AG09309 (cell line): ENCODE measurements around the genes KCTD12 and CLN5.

- RRBS: no CpG with 5 or more reads among the region's 4 CpGs
These were observed 308.0 kb downstream of the TBC1D4 start for GRCh38 chr13:75173877-75174396.

DNA sequence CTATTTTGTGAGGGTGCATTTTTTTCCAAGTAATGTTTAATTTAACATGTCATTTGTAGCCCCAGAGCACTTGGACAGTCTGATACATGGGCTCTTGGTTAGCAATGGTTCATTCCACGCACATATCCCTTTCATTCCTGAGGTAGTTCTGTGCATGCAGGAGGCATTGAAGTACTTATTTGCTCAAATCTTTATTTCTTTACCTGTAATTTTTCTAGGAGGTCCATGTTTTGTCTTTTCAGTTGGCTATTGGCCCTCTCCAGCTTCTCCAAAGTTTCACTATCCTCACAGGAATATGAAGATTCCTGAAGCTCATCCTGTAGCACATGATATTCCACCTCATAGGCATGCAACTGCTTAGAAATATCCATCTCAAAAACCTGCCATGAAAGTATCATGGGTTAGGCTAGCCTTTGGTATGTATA, 193.2 kb downstream of the TBC1D4 start:
- RRBS: no CpG with 5 or more reads among the region's 1 CpG

DNA sequence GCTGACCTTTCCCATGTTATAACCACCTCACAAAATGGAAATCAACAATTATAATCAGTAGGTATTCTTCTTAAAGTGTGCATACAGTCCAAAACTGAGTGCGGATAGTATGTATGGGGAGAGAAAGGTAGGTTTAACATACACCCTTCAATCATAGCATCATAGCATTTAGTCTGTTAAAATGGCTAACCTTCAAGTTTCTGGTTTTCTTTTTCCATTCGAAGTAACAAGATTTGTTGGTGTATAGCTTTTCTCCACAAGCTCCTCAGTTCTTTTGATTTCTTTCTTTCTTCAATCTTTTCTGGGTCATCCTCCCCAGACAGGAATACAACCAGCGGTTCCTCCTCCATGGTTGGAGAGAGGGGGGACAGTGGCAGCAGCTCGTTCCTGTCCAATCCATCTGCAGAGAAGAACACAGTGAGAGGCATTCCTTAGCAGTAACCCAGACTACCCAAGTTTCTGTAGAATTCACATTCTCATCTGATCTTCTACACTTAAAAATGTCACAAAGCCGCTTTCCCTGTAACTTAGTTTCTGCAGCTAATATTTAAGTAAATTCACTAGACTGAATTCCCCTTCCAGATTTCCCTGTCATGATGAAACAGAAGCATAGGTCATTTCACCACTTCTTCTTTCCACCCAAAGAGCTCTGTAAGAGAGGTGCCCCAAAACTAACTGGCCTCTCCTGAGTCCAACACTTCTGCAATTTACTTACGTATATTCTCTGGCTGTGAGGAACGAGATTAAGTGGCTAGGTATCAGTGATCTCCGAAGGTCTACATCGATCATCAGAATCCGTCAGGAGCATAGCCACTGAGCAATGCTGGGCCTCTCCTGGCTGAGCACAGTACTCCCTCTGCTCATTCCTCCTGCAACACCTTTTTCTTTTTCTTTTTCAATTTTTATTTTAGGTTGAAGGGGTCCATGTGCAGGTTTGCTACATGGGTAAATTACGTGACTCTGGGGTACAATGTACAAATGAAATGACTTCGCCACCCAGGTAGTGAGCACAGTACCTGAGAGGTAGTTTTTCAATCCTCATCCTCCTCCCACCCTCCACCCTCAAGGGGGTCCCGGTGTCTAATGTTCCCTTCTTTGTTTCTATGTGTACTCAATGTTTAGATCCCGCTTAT, 171.9 kb downstream of the TBC1D4 start:
- RRBS: no CpG with 5 or more reads among the region's 14 CpGs

DNA sequence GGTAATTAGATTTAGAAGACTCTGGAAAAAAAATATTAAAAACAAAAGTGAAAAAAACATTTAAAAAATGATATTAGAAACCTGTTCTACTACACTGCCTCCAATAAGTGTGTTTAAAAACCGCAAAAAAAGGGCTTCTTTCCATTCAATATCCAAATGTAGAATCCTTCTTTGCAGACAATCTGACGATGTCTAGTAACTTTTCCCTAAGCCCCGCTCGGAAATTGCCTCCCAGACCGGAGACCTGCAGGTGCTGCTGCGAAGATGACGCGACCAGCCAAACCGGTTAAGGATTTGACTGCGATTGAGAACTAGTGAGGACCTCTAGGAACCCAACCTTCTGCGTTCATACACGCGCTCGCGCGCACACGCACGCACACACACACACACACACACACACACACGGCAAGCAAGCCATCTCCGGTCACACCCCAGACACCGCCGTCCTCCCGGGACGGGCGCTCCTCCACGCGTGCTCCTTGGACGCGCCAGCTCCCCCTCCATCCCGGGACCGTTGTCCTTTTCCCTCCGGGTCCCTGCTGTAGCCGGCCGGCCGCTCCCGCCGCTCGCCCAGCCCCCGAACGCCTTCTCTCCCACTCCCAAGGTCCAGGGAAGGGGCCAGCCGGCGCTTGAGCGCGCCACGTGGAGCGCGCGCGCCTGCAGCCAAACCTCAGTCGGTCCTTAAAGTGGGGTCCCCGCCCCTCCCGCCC, 1.3 kb downstream of the TBC1D4 start:
- RRBS: 2% methylated on average over 21 of the region's 52 CpGs

GRCh38 chr13:75550239-75550825, 741 bp downstream of the UCHL3 start:
- RRBS: 0% methylated on average over 2 of the region's 8 CpGs

DNA sequence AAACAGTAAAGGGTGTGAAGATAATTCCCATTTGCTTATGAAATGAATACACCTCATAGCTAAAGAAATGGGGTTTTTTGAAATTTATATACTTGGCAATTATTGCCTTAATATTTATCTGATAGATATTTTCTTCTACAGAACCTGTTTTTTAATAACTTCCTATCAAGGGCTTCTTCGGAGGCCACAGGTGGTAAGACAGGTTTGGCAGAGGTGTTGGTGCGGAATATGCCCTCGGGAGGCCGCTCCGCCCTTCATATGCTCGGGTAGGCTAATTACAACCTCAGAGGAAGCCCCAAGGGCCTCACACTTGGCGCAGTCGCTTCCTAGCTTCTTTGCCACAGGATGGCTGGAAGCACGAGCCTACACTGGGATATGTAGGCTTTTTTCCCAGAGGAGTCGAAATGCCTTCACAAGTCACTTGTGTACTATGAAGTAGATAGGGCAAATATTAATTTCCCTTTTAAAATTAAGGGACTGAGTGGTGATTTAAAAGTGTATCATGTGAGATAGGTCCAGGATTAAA, 68.8 kb downstream of the LMO7 start:
- RRBS: no CpG with 5 or more reads among the region's 10 CpGs

DNA sequence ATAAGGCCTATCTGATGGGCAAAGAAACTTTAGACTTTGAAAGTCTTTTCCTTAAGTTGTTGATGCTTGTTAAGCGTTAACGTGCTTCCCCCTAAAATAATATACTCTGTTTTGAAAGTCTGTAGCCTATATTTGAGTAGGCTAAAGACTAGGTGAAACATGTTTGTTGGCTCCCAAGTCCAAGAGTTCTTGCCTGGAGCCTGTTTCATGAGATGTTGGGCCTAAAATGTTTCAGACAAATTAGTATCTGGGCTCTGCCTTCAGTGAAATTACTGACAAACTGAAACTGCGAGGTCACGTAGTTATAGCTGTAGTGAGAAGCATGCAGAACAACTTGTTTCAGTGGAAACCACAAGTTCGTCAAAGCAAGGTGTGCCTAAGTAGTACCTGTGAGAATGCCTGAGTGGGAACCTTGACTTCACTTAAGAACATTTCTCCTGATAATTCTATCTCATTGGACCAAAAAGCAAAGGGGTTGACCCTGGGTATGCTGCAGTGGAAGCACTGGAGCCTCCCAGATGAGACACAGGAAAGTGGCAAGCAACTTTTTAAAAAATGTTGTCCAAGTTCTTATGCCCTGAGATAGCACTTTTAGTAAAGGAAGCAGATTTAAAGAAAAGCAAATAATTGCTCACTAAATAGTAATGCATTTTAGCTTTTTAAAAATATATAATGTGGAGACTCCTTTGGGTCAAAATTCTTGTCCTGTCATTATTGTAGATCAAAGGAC, 126.4 kb downstream of the LMO7 start:
- RRBS: no CpG with 5 or more reads among the region's 5 CpGs

- RRBS: no CpG with 5 or more reads among the region's 8 CpGs
These were observed 166.1 kb downstream of the LMO7 start for GRCh38 chr13:75802157-75802706.

DNA sequence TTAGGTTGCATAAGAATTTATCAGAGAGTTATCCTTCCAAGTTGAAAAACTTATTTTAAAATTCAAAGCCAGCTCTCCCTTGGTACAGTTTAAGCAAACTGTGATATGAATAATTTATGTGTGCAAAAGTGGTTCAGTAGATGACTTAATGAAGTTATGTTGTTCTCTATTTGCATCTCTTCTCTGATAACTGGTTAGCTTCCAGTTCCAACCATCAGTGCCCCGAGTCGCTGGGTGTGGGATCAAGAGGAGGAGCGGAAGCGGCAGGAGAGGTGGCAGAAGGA, 204.0 kb downstream of the LMO7 start:
- RRBS: no CpG with 5 or more reads among the region's 4 CpGs

- RRBS: no CpG with 5 or more reads among the region's 1 CpG
These were observed 204.8 kb downstream of the LMO7 start for GRCh38 chr13:75840972-75841296.

- RRBS: no CpG with 5 or more reads among the region's 9 CpGs
These were observed 205.4 kb downstream of the LMO7 start for GRCh38 chr13:75841493-75842001.

GRCh38 chr13:76200386-76200690, 564.2 kb downstream of the LMO7 start:
- RRBS: no CpG with 5 or more reads among the region's 1 CpG

GRCh38 chr13:76724226-76724532, 162.0 kb downstream of the KCTD12 start:
- RRBS: no CpG with 5 or more reads among the region's 1 CpG

- RRBS: no CpG with 5 or more reads among the region's 8 CpGs
These were observed 139.0 kb downstream of the KCTD12 start for GRCh38 chr13:76747144-76747602.

DNA sequence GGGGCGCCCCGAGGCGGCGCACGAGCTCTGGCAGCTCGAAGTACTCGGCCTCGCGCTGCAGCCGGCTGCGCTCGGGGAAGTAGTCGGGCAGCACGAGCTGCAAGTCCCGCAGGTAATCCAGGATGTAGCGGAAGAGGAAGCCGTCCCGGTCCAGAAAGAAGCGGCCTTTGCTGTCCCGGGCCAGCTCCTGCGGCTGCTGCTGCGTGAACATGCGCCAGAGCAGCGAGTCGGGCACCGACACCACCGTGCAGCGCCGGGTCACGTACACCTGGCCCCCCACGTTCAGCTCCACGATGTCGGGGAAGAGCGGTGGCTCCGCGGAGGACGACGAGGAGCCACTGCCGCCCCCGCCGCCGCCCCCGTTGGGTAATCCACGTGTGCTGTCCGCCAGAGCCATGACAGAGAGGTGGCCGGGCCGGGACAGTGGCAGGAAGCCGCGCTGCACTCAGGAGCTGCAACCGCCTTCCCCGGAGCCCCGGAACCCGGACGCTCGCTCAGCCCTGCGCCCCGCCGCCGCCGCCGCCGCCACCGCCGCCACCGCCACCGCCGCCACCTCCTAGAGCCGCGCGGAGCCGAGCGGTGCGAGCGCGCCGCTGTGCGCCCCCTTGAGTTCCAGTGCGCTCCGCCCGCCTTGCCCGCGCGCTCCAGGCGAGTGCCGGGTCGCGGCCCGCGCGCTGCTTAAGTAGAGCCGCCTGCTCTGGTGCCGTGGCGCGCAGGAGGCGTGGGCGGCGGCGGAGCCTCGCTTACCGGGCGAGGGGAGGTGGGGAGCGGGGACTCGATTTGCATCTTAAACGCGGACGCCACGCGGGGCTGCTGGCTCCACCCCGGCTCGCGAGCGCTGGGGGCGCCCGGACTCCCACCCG, at the start of gene KCTD12:
TSS of gene KCTD12 (minus strand) at position 654 of the 863 bp plus-strand sequence.
- RRBS: 1% methylated on average over 53 of the region's 115 CpGs

- RRBS: no CpG with 5 or more reads among the region's 12 CpGs
These were observed 291 bp upstream of the KCTD12 start for GRCh38 chr13:76886615-76886776.

- RRBS: 3% methylated on average over 8 of the region's 46 CpGs
These were observed at the start of gene CLN5 for GRCh38 chr13:76991819-76992250. Gene CLN5, plus strand, starts transcription at chr13:76992081.

GRCh38 chr13:77000763-77001691, 9.1 kb downstream of the CLN5 start:
- RRBS: no CpG with 5 or more reads among the region's 4 CpGs

- RRBS: no CpG with 5 or more reads among the region's 1 CpG
These were observed 123.6 kb upstream of the FBXL3 start for GRCh38 chr13:77150533-77151015.

DNA sequence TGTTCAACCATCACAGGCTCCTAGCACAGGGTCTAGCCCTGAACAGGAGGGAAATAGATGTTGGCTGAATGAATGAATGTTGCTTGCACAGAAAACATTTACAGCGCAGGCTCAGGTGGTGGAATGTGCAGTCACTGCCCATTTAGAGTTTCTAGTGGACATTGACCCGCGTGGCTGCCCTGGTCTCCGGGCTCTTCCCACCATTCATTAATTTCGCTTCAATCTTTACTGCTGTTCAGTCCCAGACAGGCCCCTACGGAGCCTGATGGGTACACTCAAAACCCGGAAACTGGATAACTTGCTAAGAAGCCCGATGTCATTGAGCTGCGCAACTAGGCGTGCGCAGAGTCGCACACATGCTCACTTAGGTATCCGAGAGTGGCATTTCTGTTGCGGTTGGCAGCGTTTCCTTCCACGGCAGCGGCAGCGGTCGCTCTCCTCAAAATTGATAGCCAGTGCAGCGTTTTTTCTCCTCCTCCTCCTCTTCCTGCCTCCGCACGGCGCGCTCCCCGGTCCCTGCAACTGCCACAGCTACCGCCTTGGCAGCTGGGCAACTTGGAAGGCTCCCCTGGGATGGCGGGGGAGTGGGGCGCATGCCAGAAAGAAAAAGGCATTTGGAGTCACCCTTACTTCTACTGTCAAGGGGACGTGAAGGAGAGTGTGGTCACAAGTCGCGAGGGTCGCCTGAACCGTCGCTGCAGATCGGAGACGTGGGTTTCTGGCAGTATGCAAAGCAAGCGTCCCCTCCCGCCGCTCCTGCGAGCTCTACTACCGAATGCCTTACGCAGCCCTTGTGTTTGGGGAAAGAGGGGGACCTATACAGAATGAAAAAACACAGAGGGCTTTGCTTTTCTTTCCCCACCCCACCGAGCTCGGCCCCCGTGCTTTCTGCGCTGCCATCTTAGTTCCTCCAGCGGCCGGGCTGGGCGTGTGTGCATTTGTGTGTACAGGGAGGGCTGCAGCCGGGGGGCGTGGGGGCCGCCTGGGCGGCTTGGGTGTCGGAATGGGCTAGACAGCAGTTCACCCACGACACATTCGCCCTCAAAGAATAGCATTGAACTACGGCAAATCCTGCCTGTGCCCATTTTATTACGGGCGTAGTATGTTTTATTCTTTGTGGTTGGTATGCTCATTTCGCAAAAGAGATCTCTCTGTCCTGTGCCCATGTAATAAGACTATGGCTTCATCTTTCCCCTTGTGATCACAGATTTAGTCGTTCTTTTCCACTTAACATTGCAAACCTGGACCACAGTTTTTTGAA, 2.5 kb upstream of the MYCBP2 start:
- RRBS: 3% methylated on average over 4 of the region's 61 CpGs